Thyroid gland (tissue), 7 donors: Measurements from ENCODE around the gene GTF3C5.

DNA sequence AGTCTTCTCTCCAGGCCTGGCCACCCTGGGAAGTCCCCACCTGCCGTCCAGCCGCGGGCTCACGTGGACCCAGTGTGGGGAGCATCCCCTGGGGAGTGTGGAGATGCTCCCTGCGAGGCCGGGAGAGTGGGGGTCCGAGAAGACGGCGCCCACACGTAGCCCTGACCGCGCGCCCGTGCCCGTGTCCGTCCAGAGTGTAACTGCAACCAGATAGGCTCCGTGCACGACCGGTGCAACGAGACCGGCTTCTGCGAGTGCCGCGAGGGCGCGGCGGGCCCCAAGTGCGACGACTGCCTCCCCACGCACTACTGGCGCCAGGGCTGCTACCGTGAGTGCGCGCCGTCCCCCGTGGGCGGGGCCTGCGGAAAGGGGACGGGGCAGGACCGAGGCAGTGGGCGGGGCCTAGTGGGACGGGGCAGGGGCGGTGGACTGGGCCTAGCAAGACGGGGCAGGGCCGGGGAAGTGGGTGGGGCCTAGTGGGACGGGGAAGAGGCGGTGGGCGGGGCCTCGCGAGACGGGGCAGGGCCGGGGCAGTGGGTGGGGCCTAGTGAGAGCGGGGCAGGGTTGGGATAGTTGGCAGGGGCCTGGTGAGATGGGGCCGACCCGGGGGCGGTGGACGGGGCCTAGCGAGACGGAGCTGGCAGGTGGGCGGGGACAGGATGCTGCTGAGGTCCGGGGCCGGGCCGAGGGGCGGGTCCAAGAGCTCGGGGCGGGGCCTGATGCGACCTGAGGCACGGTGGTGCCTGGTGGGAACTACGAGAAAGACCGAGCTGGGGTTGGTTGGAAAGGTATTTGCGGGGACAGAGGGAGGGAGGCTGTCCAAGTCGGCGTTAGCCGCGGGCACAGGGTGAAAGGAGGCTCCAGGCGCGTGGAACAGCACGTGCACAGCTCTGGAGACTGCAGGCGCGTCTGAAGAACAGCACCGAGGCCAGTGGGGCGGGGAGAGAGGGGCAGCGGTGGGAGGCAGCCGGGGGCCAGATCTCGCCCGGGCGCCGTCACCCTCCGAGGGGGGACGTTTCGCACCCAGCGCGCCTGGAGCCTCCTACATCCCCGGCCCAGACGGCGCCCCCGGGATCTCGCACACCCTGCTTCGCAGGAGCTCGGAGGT lies 79.2 kb downstream of the NTNG2 start:
- PRO-cap, 2 experiments: peak in 2 of 2 experiments; most common plus-strand start position 729 of the sequence (in 2); most common minus-strand start position 307 of the sequence (in 1)
- RAMPAGE, long total RNA, 5 experiments: no peak in any of the 5 experiments

DNA sequence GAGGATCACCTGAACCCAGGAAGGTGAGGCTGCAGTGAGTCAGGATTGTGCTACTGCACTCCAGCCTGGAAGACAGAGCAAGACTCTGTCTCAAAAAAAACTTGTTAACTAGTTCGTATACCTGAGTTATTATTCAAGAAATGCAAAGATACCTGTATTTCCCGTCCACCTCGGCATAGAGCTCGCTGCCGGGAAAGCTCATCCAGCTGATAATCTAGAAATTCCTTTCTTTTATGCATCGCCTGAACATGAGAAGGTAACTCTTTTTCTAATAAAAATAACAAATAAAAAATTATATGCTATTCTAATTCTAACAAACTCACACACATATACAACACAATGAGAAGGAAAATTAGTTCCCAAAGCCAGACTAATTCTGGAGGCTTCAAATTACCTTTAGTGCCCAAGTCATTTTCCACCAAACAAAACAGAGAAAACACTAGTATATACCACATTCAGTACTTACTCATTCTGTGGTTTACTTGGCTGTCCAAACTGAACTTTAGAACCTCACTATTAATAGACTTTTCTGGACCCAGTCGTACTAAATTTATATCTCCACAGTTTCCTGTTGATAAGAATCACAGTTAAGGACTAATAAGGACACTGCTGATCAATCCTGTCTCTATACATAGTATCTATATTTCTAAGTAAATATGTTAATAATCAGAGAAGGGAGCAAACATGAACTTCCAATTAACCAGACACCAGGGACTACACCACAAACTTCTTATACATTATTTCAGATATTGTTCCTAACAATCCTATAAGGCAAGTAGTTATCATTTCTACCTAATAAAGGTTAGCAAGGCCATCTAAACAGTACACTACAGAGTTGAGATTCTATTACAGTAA lies 66.5 kb downstream of the SETX start:
- PRO-cap, 2 experiments: no peak in any of the 2 experiments
- RAMPAGE, long total RNA, 5 experiments: no peak in any of the 5 experiments

DNA sequence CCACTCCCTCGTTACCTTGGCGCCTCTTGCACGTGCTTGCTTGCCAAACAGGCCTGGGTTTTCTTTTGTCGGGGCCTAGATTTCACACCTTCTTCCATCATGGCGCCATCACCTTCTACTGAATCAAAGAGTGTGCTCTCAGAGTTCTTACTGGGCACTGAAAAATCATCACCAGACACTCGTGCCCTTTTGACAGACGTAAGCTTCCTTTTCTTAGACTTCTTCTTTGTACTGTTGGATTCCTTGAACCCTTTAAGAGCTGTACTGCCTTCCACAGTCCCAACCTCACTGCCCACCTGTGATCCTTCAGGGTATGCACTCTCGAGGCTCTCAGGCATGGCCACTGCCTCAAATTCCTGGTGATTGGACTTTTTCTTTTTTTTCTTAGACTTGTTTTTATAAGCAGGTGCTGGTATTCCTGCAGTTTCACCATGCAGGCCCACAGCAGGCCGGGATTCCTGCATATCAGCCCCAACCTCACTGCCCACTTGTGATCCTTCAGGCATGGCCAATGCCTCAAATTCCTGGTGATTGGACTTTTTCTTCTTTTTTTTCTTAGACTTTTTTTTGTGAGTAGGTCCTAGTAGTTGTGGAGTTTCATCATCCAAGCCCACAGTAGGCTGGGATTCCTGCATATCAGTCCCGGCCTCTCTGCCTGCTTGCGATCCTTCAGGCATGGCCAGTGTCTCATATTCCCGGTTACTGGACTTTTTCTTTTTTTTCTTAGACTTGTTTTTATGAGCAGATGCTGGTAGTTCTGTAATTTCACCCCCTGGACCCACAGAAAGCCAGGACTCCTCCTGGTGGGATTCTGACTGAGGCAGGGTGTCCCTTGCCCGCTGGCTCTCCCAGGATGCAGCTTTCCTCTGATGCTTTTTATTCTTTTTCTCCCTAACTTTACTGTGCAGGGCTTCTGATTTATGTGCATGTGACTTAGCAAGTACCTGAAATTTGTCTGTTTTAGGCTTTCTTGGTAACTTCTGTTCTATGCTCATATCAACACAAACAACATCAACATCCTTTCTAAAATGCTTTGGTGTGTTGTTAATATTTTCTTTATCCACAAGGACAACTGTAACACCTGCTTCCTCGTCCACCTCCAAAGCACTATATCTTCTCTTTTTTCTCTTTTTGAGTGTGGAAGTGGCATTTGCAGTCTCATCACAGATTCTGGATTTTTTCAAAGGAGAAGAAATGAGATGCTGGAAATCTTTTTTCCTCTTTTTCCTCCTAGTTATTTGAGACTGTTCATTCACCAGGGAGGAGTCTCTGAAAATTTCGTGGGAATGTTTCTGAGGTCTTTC lies 4.7 kb downstream of the TTF1 start:
- PRO-cap, 2 experiments: no peak in any of the 2 experiments
- RAMPAGE, long total RNA, 5 experiments: no peak in any of the 5 experiments

- PRO-cap, 2 experiments: peak in 1 of 2 experiments; most common minus-strand start chr9:132499209 (in 1)
- RAMPAGE, long total RNA, 5 experiments: no peak in any of the 5 experiments
Observed at GRCh38 chr9:132498962-132499464, 83.4 kb upstream of the BARHL1 start.

- PRO-cap, 2 experiments: no peak in any of the 2 experiments
- RAMPAGE, long total RNA, 5 experiments: no peak in any of the 5 experiments
Observed at GRCh38 chr9:132873276-132873780, 4.8 kb downstream of the AK8 start.

GRCh38 chr9:133030561-133031185 lies at the start of gene GTF3C5:
GTF3C5 (plus strand) TSS chr9:133030997.
- PRO-cap, 2 experiments: peak in 2 of 2 experiments; most common plus-strand start chr9:133030739 (in 2); most common minus-strand start chr9:133030920 (in 1)
- RAMPAGE, long total RNA, 5 experiments: start-site peak on the plus strand in 4 of 5 experiments, at chr9:133030706-133031008 at its widest, 28 to 1,040 reads per replicate

DNA sequence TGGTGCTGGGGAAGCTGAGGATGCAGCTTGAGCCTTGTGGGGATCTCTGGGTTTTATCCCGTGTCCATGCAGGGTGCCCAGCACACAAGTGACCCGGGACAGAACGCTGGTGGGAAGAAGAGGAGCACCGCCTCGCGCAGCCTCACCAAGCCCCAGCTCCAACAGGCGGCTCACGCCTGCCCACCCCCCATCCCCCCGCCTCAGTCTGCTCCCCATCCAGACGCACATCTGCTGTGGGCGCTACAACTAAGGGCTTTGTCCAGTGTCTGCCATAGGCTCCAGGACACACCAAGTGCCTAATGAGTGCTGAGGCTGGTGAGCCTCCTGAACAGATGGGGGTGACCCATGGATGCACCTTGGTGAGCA lies 13.7 kb downstream of the RALGDS start:
- PRO-cap, 2 experiments: no peak in any of the 2 experiments
- RAMPAGE, long total RNA, 5 experiments: no peak in any of the 5 experiments

- PRO-cap, 2 experiments: no peak in any of the 2 experiments
- RAMPAGE, long total RNA, 5 experiments: no peak in any of the 5 experiments
Observed at GRCh38 chr9:133134569-133135185, 13.6 kb upstream of the RALGDS start.

DNA sequence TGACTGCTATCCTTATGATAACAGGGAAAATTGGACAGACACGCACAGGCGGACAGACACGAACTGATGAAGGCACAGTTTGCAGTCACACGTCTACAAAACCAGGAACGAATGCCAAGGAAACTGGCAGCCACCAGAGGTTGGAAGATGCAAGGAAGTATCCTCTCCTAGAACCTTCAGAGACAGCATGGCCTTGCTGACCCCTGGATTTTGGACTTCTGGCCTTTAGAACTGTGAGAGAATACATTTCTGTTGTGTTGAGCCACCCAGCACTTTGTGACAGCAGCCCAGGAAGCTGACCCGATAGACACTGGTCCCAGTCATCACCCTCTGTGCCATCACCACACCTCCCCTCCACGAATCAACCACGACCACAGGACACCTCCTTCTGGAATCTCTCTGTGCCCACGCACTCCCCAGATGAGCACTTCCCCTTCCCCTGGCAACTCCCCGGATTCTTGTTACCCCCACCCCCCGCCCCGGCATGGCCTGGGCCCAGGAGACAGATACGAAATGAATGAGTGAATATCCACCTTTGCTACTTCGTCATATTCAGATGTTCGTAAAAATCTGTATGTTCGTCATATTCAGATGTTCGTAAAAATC lies 18.7 kb downstream of the GBGT1 start:
- PRO-cap, 2 experiments: no peak in any of the 2 experiments
- RAMPAGE, long total RNA, 5 experiments: no peak in any of the 5 experiments

- PRO-cap, 2 experiments: peak in 1 of 2 experiments; most common plus-strand start chr9:133252688 (in 1); most common minus-strand start chr9:133252505 (in 1)
- RAMPAGE, long total RNA, 5 experiments: start-site peak on the minus strand in 2 of 5 experiments, at chr9:133252525-133252566 at its widest, 185 to 222 reads per replicate
Observed at GRCh38 chr9:133251653-133252816, 43.0 kb upstream of the OBP2B start.

DNA sequence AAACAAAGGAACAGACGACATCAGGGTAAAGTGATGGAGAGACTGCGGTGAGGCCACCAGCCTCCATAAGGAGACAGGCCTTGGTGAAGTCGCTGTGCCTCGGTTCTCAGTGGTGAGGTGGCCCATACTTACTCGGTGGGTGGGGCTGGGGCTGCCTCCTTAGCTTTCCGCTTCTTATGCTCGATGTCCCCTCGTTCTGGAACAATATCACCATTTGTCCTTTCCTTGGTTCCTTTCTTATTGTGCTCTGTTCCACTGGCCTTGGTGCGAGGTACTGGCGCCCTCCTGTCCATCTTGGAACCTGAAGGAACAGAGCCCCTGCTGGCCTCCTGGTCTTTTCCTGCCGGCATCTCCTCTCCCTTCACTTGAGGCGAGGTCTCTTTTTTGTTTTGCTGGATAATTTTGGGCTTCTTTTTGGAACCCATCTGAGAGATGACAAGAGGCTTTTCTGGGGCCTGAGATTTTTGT lies 3.2 kb downstream of the REXO4 start:
- PRO-cap, 2 experiments: no peak in any of the 2 experiments
- RAMPAGE, long total RNA, 5 experiments: no peak in any of the 5 experiments

- PRO-cap, 2 experiments: no peak in any of the 2 experiments
- RAMPAGE, long total RNA, 5 experiments: no peak in any of the 5 experiments
Observed at GRCh38 chr9:133428414-133429216, 6.4 kb downstream of the ADAMTS13 start.

DNA sequence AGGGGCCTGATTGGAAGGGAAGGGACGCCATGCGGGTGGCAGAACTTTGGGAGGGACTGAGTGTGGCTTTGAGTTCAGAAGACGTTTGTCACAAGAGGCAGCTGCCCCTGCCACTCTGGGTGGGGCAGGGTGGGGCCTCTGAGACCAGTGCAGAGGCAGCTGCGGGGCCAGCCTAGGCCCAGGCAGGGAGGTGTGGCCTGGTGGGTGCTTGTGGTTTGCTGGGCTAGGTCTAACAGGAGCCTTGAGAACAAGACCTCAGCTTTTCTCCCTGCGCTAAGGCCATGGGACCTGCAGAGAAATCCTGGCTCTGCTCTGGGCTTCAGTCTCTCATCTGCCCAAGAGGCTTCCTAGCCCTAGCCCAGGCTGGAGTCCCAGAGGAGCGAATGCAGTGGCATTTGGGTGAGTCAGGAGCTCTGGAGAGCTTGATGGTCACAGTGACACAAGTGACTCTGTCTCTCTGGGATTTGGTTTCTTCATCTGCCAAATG lies 2.3 kb downstream of the MYMK start:
- PRO-cap, 2 experiments: no peak in any of the 2 experiments
- RAMPAGE, long total RNA, 5 experiments: no peak in any of the 5 experiments

GRCh38 chr9:133527420-133528166 lies 2.8 kb upstream of the MYMK start:
- PRO-cap, 2 experiments: no peak in any of the 2 experiments
- RAMPAGE, long total RNA, 5 experiments: no peak in any of the 5 experiments

GRCh38 chr9:133658562-133658975 lies 22.4 kb downstream of the DBH start:
- PRO-cap, 2 experiments: no peak in any of the 2 experiments
- RAMPAGE, long total RNA, 5 experiments: no peak in any of the 5 experiments

GRCh38 chr9:133715728-133716386 lies 22.3 kb downstream of the SARDH start:
- PRO-cap, 2 experiments: no peak in any of the 2 experiments
- RAMPAGE, long total RNA, 5 experiments: no peak in any of the 5 experiments

GRCh38 chr9:133797253-133797996 lies 59.3 kb upstream of the SARDH start:
- PRO-cap, 2 experiments: no peak in any of the 2 experiments
- RAMPAGE, long total RNA, 5 experiments: no peak in any of the 5 experiments

DNA sequence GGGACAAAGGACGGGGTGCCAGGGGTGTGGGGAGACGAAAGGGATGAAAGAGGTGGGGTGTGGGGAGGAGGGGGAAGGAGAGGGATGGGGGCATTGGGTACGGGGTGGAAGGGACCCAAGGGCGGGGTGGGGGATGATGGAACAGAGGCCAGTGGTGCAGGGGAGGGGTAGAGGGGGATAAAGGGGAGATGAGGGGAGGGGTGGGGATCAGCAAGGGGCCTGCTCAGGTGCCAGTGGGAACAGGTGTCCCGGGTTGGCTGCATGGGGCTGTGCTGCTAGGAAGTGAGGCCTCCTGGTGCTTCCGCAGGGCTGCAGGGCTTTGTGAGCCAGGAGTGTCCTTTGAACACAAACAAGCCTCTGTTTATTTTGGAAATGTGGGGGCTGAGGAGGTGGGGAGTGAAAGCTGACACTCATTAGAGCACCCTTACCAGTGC lies 100.1 kb downstream of the VAV2 start:
- PRO-cap, 2 experiments: no peak in any of the 2 experiments
- RAMPAGE, long total RNA, 5 experiments: no peak in any of the 5 experiments

- PRO-cap, 2 experiments: peak in 1 of 2 experiments; most common minus-strand start chr9:133927293 (in 1)
- RAMPAGE, long total RNA, 5 experiments: no peak in any of the 5 experiments
Observed at GRCh38 chr9:133926350-133927519, 65.4 kb downstream of the VAV2 start.

- PRO-cap, 2 experiments: no peak in any of the 2 experiments
- RAMPAGE, long total RNA, 5 experiments: no peak in any of the 5 experiments
Observed at GRCh38 chr9:133982887-133983244, 9.3 kb downstream of the VAV2 start.